Skin of body (tissue), 2 donors: ENCODE measurements around the genes OTUD4 and SLC10A7.

- RAMPAGE, long total RNA, result no peak
Observed at GRCh38 chr4:142305141-142305584, 540.9 kb downstream of the INPP4B start.

DNA sequence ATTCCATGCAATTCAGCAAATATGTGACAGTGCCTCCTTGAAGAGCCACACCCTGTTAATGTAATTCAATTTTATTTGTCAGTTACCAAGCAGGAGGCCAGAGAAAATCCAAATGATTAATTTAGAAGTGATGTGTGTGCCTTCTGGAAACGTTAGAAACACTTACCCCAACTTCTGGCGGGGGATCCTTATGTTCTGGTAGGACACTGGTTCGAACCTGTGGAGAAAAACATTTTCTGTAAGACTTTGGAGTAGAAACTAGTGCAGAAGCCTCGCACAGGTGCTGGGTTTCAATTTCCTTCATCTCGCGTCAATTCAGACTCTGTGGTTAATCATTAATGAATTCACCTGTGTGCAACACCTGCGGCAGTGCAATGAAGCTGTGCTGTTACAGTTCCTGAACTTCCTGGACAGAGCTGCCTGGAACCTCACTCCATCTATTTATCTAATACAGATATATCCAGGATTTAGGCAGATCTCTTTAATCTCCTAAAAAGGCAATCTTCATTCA lies 531.5 kb downstream of the INPP4B start:
- RAMPAGE, long total RNA, result no peak

- RAMPAGE, long total RNA, result no peak
Observed at GRCh38 chr4:142403976-142404623, 442.0 kb downstream of the INPP4B start.

- RAMPAGE, long total RNA, result no peak
Observed at GRCh38 chr4:142550100-142550588, 296.0 kb downstream of the INPP4B start.

GRCh38 chr4:143335581-143335826 lies 1.2 kb upstream of the GAB1 start:
- RAMPAGE, long total RNA, result no peak

DNA sequence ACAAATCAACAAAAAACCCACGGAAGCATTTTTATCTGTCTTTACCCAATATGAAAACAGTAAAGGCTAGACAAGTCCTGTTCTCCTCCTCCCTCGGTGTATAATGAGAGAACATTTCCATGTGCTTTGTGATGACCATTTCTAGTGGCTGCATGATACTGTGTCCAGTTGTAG lies 22.6 kb downstream of the GAB1 start:
- RAMPAGE, long total RNA, result no peak

- RAMPAGE, long total RNA, result no peak
Observed at GRCh38 chr4:143420244-143420643, 83.6 kb downstream of the GAB1 start.

- RAMPAGE, long total RNA, result no peak
Observed at GRCh38 chr4:143557680-143557879, 44.1 kb downstream of the SMARCA5 start.

DNA sequence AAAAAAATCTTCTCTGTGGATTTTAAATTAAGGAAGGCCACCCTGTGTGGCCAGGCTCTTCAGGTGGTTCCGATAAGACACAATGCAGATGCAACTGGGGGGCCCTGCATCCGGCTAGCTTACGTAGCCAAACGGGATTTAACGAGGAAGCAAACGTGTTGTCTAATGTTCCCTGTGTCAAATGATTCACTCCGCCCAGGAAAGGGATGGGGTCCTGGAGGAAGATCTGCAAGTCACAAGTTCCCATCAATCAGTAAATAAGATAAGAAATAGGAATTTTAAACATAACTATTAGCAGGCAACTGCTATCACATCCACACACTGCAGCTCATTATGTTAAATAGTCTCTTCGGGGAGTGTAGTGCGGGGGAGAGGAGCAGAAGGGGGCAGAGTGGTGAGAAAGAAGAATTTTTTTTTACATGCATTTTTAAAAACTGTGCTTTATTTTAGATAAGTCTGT lies 216.5 kb upstream of the GYPA start:
- RAMPAGE, long total RNA, result no peak

DNA sequence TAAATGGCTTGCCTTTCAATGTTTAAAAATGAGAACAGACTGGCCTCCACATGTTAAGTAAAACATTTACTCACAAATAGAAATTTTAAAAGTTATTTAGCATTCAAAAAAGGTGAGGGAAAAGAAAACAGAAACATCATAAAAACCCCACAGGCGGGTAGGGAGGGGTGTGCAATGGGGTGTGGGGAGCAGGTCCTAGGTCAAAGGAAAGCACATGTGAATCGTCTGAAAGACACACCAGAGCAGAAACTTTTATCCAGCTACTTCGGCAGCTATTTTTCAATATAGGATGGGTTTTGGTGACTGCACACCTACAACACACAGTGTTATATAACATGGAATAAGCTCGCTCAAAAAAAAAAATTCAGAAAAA lies 1.7 kb downstream of the OTUD4 start:
- RAMPAGE, long total RNA, result no peak

- RAMPAGE, long total RNA, result no peak
Observed at GRCh38 chr4:145180392-145181351, at the start of gene OTUD4. OTUD4 (minus strand) TSS chr4:145180589.

DNA sequence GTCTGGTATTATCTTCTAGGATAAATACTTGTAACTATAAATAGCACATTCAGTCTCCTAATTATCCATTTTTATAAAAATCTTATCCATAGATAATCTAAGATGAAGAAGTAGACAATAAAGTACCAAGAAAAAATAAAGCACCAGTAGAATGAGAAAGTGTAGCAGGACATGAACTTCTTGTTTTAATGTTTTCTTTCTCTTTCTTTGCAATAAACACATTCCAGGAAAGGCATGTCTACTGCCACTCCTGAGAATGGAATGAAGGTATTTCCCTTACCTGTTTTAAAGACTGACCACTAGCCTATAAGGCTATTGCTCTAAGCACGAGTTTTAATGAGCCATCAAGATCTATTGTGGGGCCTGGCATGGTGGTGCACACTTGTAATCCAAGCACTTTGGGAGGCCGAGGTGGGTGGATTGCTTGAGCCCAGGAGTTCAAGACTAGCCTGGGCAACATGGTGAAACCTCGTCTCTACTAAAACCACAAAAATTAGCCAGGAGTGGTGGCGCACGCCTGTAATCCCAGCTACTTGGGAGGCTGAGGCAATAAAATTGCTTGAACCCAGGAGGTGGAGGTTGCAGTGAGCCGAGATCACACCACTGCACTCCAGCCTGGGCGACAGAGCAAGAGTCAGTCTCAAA lies 15.2 kb upstream of the OTUD4 start:
- RAMPAGE, long total RNA, result no peak

- RAMPAGE, long total RNA, result no peak
Observed at GRCh38 chr4:145340198-145340658, 141.4 kb upstream of the SMAD1 start.

DNA sequence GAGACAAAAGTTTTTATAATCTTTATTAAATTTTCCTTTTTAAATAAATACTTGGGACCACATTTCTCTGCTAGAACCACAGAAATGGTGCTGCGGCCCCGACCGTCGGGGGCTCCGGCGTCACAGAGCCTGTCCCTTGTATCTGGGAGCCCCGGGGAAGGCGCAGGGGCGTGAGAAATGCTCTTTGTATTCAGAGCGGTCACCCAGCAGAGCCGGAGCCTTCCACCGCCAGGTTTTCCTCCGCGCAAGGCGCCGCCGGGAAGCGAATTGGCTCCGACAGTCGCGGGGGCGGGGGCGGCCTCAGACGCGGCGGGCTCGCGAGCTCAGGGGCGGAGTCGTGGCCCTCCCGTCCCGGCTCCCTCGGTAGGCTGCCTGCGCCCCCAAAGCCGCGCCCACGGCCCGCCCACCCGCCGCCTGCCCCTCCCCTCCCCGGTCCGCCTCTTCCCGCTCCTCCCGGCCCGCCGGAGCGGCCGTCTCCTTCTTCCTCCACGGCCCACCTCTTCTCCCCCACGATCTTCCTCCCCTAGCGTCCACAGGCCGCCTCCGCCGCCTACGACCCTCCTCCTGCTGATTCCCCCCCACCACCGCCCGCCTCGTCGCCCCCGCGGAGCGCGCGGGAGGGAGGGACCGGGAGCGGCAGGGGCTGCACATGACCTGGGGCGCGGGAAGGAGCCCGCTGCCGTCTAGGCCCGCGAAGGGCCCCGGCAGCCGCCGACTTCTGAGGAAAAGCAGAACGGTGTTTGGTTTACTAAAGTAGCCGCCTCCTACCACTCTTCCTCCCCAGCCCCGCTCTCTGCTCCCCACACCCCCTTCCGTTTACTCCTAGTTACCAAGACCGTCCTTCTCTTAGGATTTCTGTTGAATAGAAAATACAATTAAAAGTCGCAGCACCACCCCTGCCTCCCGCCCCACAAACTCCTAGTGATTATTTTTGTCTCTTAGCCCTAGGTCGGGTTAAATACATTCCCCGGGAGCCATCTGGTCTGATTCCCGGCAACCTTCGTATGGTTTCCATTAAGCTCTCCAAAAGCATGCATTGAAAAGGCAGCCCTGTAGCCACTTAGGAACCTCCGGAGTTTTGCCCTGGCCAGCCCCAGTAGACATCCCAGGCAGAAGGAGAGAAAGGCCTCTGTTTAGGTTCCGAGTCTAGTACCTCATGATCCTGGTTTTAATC lies 53.2 kb downstream of the C4orf51 start:
- RAMPAGE, long total RNA, result no peak

- RAMPAGE, long total RNA, result no peak
Observed at GRCh38 chr4:145782553-145783100, 102.7 kb downstream of the C4orf51 start.

DNA sequence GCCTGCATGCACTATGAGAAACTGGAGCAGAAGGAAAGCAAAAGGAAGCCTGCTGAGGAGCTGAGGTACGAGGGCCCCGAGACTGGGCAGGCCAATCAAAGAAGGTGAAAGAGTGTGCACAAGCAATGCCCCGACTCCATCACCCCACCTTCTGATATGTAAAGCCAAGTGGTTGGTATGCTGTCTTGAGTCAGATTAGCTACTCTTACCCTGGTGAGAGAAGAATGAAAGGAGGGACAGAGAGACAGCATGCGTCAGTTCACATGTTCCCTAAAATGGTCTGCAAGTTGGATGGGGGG lies 90.2 kb upstream of the ZNF827 start:
- RAMPAGE, long total RNA, result no peak

- RAMPAGE, long total RNA, result no peak
Observed at GRCh38 chr4:146521433-146522527, at the start of gene SLC10A7. SLC10A7 (minus strand) TSS chr4:146521940.

- RAMPAGE, long total RNA, result no peak
Observed at GRCh38 chr4:147158034-147158824, 212.6 kb upstream of the TTC29 start.

DNA sequence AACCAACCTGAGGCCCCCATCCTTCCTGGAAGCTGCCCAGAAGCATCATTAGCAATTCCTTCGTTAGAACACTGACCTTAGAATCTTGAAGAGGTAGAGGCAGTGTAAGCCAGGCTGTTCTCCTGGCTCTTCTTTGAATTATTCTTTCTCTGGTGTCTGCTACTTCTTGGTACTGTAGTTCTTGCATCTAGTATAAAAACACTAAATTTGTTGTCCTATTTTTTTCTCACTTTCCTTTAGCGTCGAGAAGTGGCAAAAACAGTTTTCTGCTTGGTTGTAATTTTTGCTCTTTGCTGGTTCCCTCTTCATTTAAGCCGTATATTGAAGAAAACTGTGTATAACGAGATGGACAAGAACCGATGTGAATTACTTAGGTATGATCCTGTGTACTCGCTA lies 58.7 kb downstream of the EDNRA start:
- RAMPAGE, long total RNA, result no peak

DNA sequence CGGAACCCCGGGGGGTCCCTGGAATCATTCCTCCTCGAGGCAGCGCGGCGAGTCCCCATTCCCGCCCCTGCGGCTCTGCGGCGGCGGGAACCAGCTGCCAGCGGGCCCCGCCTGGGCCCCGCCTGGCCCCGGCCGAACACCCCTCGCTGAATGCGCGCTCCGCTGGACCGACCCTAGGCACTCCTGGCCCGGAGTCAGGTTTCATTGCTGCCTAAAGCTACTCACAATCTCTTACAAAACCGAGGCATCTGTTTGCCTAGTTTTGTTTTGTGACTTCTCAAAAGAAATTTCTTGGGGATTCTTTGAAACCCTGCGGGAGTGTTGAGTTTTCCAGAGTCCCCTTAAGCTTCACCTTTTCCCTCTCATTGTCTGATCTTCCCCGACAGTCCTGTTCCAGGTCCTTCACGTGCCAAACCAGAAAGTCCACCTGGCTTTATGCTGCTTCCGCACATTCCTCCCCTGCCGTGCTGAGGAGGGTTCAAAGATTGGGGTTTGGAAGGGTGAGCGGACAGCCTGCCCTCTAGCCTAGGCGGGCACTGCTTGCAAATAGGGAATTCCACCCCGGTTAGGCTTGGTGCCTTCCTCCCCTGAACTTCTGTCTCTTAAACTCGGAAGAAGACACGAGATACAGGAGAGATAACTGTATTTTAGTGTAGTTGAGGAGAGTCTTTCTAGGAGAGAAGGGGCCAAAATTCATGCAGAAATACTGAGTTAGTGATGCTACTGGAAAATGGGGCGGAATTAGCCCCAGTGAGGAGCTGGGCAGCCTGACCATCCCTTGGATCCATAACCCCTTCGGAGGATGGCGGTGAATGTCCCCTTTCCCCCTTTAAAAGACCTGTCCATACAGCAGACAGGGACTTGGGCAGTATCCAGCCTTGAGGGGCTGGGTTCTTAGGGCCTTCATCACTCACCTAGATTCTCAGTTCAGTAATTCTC lies 979 bp downstream of the ARHGAP10 start:
- RAMPAGE, long total RNA, result no peak